Esophagus squamous epithelium (tissue), 4 donors: Measurements from ENCODE around the gene PRKCZ.

- PRO-cap, result bidirectional peak, plus-strand start at chr1:1303554, minus-strand start at chr1:1303409
- RAMPAGE, long total RNA, 4 experiments, result start-site peak on the minus strand in 2 of 4 experiments, at chr1:1303279-1303437 at its widest, 9 to 23 reads per replicate
Observed at GRCh38 chr1:1302848-1303605, 4.7 kb downstream of the ACAP3 start.

DNA sequence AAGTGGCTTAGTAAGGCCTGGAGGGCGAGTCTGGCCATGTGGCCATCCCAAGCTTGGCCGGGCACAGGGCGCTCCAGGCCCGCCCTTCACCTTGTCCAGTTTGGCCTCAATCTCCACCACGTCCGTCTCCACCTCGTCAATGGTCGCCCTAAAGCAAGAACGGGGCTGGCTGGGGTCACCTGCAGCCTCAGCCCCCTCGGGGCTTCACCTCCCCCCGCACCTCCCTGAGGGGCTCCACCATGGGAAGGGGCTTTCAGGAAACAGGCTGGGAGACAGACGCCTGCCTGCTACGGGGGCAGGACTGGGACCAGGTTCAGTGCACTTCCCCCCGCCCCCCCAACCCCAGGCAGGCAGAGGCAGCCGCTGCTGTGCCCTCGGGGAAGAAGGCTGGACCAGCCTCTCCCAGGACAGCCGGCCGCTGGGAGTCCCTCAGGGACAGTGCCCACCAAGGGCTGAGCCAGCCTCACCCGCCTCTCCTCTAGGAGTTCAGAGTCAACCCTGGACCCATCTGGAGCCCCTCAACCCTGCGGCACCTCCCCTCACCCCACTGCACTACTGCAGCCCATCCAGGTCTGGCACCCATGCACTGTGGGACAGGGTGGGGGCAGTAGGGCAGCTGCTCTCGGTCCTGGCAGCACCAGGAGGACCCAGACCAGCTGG lies 3.6 kb downstream of the ACAP3 start:
- PRO-cap, result no peak
- RAMPAGE, long total RNA, 4 experiments, result no peak in any of the 4 experiments

DNA sequence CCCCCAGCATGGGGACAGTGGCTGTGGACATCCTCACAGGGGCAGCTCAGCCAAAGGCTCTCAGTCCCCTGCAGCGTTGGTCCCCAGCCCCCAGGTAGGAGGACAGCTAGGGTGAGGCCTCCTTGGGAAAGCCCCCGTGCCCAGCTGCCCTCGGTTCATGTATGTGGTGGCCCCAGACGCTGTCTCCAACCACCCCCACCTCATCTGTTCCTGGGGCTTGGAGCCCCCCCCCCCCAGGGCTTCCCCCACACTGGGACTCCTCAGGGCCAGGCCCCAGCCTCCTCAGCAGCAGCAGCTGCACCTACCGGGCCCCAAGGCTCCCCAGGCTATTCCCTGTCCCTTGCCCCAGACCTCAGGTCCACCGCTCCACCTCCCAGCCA lies 6.2 kb downstream of the DVL1 start:
- PRO-cap, result no peak
- RAMPAGE, long total RNA, 4 experiments, result no peak in any of the 4 experiments

DNA sequence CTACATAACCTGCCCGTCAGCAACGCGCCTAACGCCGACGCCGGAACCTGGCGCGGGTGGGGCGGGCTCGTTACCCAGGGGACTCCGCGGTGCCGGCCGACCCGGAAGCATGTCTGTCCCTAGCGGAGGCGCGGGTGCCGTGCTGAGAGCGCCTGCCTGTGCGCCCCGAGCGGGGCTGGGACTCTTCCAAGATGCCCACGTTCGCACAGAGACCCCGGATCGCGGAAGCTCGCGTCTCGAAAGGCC lies 231 bp upstream of the CCNL2 start:
- PRO-cap, result bidirectional peak, plus-strand start at position 116 of the sequence, minus-strand start outside the sequence
- RAMPAGE, long total RNA, 4 experiments, result start-site peak on the plus strand in 2 of 4 experiments, centred at positions 119 to 125 of the sequence, 39 to 49 reads per replicate

- PRO-cap, result no peak
- RAMPAGE, long total RNA, 4 experiments, result no peak in any of the 4 experiments
Observed at GRCh38 chr1:1426517-1427363, 1.1 kb downstream of the TMEM88B start.

- PRO-cap, result no peak
- RAMPAGE, long total RNA, 4 experiments, result no peak in any of the 4 experiments
Observed at GRCh38 chr1:1523236-1523850, 11.4 kb downstream of the ATAD3A start.

GRCh38 chr1:1599042-1599902 lies 663 bp downstream of the FNDC10 start:
- PRO-cap, result unidirectional peak, plus-strand start at chr1:1599619; unidirectional peak, plus-strand start at chr1:1599765
- RAMPAGE, long total RNA, 4 experiments, result no peak in any of the 4 experiments

DNA sequence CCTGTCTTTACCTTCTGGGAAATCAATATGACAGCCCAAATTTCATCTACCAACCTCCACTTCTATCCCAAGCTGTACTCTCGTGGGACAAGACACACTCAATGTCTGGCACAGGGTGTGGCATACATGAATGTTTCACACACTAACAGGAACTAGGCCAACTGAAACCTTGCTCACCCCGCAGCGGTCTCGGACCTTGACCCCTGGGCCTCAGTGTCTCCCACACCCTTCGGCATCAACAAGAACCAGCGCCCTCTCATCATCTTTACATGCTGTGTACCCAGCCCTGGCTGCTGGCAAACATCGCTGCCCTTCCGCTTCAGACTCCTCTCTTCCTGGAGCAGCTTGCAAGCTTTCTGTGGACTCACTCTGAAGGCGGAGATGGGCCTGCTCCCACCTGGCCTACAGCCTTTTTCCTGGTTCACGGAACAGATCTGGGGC lies 10.6 kb downstream of the CDK11B start:
- PRO-cap, result no peak
- RAMPAGE, long total RNA, 4 experiments, result no peak in any of the 4 experiments

DNA sequence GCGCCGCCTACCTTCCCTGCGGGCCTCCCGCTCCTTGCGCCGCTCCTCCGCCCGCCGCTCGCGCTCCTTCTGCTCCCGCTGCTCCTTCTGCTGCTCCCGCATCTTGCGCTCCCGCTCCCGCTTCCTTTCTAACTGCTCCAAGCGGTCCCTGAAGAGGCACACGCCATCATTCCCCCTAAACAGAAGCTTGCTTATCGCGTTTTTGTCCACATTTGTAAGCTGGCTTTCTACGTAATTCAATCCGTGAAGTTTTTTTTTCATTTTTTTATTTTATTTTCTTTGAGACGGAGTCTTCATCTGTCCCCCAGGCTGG lies 11.9 kb downstream of the CDK11A start:
- PRO-cap, result no peak
- RAMPAGE, long total RNA, 4 experiments, result no peak in any of the 4 experiments

GRCh38 chr1:1786503-1787702 lies 8.6 kb upstream of the NADK start:
- PRO-cap, result no peak
- RAMPAGE, long total RNA, 4 experiments, result start-site peak on the minus strand in 1 of 4 experiments, at chr1:1786651-1786884 at its widest, 29 reads per replicate

GRCh38 chr1:1894163-1895294 lies 3.6 kb upstream of the GNB1 start:
- PRO-cap, result unidirectional peak, plus-strand start at chr1:1894751
- RAMPAGE, long total RNA, 4 experiments, result no peak in any of the 4 experiments

DNA sequence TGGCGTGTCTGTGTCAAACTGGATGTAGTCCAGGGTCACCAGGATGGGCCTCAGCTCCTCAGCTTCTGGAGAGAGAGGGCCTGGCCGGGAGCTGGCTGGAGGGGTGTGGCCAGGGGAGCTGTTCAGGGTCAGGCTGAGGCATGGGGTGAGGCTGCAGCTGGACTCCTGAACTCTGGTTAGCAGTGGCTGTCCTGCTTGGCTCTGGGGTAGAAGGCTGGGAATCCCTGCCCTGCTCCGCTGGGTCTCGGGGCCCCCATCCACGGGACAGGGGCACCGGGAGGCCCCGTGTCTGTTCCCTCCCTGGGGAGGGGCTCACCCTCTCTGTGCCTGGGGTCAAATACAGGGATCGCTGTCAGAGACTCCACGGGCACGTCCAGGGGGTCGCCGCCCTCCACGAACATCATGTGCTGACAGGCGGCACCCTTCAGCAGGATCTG lies 4.0 kb upstream of the TMEM52 start:
- PRO-cap, result no peak
- RAMPAGE, long total RNA, 4 experiments, result no peak in any of the 4 experiments

DNA sequence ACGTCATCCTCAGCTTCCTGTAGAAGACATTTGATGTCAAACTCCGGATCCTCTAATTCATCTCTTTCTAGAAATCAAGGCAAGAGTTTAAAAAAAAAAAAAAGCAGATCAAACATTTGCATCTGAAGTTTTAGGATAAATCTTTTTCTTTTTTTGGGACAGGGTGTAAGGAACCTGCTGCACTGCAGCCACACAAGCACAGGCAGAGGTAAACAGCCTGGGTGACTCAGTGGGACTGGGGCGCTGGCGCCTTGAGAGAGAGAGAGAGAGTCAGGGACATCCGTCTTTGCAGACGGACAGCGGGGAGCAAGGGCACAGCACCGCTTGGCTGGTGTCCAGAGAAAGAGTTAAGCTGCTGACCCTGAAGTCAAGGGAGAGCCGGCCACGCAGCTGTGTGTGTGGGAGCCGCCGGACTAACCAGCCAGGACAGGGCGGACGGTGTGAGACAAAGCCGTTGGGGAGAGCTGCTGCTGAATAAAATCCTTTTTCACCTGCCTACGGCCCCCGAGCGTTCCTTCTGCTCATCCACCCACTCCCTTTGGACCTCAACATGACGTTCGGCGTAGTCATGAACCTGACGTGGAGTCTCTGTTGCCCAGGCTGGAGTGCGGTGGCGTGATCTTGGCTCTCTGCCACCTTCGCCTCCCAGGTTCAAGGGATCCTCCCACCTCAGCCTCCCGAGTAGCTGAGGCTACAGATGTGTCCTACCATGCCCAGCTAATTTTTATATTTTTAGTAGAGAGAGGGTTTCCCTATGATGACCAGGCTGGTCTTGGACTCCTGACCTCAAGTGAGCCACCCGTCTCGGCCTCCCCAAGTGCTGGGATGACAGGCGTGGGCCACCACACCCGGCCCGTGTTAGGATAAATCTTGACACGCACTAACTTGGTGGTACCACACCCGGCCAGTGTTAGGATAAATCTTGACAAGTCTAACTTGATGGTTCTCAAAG lies 14.4 kb downstream of the CFAP74 start:
- PRO-cap, result no peak
- RAMPAGE, long total RNA, 4 experiments, result no peak in any of the 4 experiments

DNA sequence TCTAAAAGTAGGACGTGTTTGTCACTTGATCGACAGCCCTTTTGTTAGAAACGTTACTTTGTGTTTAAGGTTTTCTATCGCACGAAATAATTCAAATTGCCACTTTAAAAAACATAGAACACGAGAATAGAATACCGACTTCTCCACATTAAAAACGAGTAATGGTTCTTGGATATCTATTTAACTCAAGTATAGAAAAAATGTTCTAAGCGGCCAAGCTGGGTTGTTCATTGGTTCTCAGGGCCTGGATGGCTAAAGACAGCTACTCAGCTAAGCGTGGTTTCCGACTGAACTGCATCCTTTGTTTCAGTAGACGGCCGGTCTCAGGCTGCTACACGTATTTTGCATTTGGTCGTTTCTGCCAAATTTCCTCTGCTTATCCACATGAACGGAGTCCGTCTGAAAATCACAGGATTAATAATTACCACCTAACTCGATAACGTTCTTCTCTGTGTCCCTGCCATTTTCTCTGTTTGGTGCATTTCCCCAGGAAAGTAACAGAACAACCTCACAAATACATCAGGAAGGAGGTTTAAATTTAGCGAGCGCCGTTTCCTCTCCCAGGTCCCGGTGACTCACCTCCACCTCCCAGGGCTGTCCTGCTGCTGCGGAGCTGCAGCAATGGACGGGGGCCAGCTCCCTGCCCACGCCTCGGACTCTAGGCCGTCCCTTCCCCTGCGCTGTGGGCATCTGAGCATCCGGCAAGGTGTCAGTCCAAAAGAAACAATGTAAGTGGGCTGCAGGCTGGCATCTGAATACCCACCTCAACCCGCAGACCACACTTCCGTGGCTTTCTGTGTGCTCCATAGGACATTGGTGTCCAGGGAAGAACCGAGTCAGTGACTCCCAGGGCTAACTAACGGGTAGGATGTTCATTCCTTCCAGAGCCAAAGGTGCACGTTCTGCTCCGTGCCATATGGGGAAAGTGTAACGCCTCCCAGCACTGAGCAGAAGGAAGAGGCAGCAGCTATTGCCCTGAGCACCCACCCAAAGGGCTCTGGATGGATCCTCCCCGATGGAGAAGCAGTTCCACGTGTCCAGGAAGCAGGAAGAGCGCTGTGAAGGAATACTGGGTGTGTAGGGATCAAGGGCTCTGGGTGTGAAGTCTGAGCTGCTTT lies 4.2 kb upstream of the GABRD start:
- PRO-cap, result no peak
- RAMPAGE, long total RNA, 4 experiments, result no peak in any of the 4 experiments

DNA sequence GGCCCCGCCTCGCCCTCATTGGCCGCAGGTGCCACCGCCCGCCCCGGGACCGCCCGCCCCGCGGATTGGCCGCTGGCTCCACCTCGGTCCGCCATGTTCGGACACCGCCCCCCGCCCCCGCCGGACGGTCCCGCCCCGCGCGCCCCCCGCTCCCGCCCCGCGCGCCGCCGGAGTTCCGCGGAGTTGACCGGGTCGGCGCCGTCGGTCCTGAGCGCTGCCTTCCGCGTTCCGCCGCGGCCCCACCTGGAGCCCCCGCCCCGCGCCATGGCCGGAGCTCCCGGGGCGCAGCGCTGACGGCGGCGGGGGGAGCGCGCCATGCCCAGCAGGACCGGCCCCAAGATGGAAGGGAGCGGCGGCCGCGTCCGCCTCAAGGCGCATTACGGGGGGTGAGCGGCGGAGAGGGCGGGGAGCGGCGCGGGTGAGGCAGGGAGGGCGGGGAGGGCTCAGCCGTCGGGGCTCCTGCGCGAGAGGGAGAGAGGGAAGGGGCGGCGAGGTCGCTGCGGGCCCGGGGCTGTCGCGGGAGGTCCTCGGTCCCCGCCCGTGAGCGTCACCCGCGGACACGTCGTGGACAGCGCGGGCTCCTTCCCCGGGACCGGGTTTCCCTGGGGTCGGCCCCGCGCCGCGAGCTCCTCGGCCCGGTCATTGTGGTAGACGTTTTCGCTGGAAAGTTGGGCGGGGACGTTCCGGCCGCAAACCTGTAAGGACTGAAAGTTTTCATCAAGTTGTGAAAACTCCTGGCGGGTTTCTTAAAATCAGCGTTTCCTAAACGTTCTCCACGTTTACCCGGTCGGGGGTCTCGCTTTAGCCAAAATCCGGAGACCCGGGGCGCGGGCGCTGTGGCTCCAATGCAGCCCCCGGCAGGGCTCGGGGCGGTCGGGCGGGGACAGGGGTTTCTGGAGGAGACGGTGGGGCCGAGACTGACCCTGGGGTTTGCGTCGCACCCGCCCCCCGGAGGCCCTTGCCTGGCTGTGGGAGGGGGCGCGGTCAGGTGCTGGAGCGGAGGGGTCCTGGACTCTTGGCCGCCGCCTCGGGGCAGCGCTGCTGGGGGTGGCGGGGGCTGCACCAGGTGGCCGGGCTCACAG lies at the start of gene PRKCZ:
PRKCZ (plus strand) TSS at position 96 of the 1,082 bp plus-strand sequence.
- PRO-cap, result bidirectional peak, plus-strand start at position 180 of the sequence, minus-strand start outside the sequence; bidirectional peak, plus-strand start at position 375 of the sequence, minus-strand start at position 340 of the sequence
- RAMPAGE, long total RNA, 4 experiments, result start-site peak on the plus strand in 2 of 4 experiments, centred at positions 296 to 490 of the sequence, 6 to 17 reads per replicate

- PRO-cap, result unidirectional peak, minus-strand start at chr1:2052344
- RAMPAGE, long total RNA, 4 experiments, result no peak in any of the 4 experiments
Observed at GRCh38 chr1:2052089-2052452, 1.9 kb downstream of the PRKCZ start.

- PRO-cap, result bidirectional peak, plus-strand start at chr1:2133669, minus-strand start at chr1:2133109
- RAMPAGE, long total RNA, 4 experiments, result no peak in any of the 4 experiments
Observed at GRCh38 chr1:2132805-2133842, 61.4 kb downstream of the FAAP20 start.

DNA sequence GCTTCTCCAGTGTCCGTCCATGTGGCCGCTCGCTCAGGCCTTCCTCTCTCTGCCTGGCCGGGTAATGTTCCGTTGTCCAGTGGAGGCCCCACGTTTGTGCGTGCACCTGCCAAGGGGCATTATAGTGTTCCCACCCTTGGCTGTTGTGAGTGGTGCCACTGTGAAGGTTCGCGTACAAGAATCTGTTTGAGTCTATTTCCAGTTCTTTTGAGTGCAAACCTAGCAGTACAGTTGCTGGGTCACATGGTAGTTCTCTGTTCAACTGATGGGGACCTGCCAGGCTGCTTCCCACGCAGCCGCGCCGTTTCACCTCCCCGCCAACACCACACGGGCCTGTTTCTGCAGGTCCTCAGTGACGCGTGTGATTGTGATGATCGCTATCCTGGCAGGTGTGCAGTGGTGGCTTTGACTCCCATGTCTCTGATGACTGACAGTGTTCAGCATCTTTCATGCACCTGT lies 41.8 kb downstream of the FAAP20 start:
- PRO-cap, result no peak
- RAMPAGE, long total RNA, 4 experiments, result no peak in any of the 4 experiments

- PRO-cap, result no peak
- RAMPAGE, long total RNA, 4 experiments, result no peak in any of the 4 experiments
Observed at GRCh38 chr1:2154799-2155642, 39.6 kb downstream of the FAAP20 start.

DNA sequence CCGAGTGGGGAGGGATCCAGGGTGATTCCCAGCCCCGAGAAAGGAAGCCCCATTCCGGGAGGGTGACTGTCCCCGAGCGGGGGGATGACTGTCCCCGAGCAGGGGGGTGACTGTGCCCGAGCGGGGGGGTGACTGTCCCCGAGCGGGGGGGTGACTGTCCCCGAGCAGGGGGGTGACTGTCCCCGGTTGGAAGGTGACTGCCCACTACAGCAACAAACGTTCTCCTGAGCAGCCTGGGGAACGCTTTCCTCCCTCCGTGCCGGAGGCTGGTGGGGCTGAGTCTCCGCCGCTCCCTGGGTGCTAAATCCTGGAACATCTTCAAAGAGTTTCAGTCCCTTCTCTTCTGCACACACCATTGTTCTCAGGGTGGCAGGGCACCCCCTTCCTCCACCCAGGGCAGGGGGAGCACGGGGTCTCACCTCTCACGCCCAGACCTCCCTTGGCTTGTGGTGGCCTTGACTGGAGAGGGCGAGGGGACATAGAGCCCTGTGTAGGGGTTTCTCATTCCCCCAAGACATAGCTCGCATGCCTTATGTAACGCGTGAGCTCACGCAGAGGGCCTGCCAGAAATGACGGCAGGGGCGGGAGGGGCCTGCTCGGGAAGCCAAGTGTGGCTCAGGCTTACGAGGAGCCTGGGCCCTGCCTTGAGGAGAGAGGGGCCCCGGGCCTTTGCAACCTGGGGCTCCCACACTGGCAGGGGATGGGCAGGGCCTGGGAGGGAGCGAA lies 14.3 kb upstream of the SKI start:
- PRO-cap, result bidirectional peak, plus-strand start at position 611 of the sequence, minus-strand start at position 309 of the sequence
- RAMPAGE, long total RNA, 4 experiments, result no peak in any of the 4 experiments